ENCODE data around the genes CDHR1, CCSER2 and ADIRF.

- RRBS: no CpG with 5 or more reads among the region's 6 CpGs
Measured at GRCh38 chr10:80410097-80410730, 1.9 kb downstream of the PRXL2A start.

DNA sequence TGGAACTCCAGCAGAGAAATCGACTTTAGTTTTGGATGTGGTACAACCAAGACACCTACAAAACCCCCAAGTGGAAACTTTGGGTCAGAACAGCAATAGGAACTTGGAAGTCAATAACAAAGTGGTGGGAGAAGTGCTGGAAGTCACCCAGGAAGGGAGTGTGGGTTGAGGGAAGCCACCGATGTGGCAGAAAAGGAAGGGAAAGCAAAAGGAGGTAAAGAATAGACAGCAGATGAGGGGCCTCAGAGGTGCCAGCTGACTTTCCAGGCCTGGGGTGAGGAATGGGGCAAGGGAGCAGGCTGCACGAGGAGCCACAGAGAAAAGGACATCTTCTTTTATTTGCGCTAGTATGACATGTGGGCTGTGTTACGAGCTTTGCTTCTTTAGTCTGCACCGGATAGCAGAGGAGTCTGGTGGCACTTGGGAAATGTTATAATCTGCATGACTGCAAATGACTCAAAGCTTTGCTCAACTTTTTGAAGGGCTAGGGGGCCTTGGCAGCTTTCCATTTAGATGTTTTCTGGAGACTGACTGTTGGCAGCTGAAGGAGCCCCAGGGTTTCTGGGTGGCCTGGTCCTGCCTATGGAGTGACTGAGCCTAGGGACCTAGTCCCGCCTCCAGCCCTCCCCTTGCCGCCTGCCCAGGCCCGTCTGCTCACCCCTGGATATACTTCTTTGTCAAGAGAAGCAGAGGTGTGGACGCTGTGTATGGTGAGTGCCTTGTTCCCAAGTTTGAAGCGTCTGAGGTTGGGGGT is 5.0 kb downstream of the PRXL2A start:
- RRBS: no CpG with 5 or more reads among the region's 11 CpGs

GRCh38 chr10:80441623-80442061 is 12.5 kb upstream of the TSPAN14 start:
- RRBS: no CpG with 5 or more reads among the region's 6 CpGs

DNA sequence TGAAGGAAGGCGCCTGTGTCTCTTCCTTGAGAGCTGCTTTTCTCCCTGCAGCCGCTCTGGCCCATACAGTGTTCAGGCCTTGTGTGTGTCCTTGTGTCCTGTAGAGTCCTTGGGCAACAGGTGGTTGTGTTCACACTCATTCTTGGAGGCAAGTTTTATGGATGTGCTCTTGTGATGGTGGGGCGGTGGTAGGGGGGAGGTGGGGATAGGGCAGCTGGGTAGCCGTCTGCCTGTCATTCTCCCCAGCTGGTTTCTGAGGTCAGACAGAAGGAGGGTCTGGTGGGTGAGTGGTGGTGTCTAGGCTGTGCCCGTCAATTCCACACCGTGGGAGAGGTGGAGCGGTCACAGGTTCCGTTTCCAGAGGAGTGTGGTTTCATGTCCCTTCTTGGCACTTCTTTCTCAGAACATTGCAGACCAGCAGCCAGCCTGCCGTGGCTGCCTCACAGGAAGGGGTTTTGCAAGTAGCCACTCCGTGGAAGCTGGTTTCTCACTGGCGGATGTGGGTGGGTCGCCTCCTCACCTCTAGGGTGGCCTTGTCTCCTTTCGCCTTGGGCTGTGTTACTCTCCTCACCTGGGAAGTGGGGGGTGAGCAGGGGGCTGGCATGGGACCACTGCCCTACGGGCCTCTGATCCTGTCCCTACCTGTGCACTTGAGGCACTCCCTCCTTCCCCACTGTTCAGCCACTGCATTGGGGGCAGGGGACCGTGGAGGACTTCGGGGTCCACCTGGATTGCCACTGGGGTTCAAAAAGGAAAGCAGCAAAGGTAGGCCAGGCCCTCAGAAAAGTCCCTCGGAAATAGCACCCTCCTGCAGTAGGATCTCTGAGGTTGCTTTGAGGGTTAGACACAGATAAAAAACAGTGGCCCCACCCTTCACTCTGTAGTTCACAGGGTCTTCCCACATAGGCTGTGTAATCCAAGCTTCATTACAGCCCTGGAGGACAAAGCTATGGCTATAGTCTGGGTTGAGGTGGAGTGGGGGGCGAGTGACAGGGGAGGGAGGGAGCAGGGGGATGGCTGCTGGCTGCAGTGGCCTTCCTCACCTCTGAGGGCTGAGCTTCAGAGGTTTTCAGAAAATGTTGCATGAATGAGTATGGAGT is 33.8 kb downstream of the TSPAN14 start:
- RRBS: no CpG with 5 or more reads among the region's 18 CpGs

DNA sequence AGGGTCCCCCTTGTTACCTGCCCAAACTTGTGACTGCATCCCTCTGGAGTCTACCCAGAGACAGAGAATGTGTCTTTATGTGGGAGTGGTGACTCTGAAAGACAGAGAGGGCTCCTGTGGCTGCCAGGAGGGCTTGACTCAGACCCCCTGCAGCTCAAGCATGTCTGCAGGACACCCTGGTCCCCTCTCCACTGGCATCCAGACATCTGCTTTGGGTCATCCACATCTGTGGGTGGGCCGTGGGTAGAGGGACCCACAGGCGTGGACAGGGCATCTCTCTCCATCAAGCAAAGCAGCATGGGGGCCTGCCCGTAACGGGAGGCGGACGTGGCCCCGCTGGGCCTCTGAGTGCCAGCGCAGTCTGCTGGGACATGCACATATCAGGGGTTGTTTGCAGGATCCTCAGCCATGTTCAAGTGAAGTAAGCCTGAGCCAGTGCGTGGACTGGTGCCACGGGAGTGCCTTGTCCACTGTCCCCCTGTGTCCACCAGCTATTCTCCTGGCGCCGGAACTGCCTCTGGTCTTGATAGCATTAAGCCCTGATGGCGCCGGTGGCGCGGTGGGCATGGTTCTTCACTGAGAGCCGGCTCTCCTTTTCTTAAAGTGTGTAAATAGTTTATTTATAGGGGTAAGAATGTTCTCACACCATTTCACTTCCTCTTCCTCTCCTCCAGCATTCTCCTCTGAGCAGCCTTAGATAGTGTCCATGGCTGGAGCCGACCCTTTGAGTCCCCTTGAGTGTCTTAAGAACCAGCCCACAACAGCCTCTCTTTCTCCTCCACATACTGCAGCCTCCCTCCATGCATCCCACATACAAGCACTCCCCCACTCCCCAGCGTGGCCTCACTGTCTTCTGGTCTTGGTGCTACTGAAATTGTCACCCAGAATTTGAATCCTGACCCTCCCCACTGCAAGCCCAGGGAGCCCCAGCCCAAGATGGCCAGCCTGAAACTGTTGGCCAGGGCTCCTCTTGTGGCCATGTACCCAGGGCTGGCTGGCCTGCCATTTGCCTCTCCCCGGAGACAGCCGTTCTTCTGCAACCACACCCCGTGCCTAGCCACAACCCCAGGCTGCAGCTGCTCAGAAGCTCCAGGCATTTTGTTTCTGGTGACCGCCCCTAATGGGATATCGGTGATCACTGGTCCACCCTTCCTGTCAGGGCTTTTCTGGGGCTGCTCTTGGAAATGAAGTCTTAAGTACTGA is 19.2 kb upstream of the SH2D4B start:
- RRBS: 91% methylated on average over 3 of the region's 24 CpGs

- RRBS: no CpG with 5 or more reads among the region's 4 CpGs
Measured at GRCh38 chr10:80545402-80545799, 7.7 kb downstream of the SH2D4B start.

- RRBS: no CpG with 5 or more reads among the region's 5 CpGs
Measured at GRCh38 chr10:80818527-80818937, 280.8 kb downstream of the SH2D4B start.

DNA sequence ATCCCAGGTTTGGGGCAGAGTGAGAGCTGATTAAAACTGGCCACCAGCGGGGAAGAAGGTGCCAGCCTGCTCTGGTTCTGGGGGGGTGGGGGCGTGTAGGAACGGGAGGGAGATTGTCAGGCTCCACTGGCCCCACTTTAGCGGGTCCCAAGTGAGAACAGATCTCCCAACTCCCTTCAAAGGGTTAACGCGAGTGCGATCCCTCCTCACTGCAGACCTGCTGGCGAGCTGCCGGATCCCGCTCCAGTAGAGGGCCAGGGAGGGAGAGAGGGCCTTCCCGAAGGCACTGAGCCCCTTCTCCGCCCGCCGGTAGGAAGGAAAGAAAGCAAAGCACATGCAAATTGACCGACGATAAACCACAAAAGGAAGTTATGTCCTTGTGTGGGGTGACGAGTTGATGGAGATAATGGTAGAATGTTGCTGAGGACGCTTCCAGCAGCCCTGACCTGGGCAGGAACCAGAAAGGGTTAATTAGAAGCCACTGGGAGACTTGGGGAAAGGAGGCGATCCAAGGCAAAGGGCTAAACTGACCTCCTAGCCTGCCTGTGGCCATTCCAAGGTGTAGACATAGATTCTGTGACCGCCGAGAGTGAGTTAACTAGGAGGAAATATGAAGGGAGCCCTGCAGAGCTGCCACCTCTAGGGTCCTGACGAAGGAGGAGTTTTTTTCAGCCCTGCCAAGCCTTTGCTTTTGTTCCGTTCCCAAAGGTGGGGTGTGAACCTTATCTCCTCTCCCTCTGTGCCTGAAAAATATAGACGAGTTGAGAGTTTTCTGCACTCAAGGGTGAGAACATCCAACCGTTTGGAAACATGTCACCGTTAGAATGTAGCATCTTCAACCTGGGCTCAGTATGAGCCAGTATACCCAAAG is 1.5 kb downstream of the NRG3 start:
- RRBS: 7% methylated on average over 6 of the region's 26 CpGs

DNA sequence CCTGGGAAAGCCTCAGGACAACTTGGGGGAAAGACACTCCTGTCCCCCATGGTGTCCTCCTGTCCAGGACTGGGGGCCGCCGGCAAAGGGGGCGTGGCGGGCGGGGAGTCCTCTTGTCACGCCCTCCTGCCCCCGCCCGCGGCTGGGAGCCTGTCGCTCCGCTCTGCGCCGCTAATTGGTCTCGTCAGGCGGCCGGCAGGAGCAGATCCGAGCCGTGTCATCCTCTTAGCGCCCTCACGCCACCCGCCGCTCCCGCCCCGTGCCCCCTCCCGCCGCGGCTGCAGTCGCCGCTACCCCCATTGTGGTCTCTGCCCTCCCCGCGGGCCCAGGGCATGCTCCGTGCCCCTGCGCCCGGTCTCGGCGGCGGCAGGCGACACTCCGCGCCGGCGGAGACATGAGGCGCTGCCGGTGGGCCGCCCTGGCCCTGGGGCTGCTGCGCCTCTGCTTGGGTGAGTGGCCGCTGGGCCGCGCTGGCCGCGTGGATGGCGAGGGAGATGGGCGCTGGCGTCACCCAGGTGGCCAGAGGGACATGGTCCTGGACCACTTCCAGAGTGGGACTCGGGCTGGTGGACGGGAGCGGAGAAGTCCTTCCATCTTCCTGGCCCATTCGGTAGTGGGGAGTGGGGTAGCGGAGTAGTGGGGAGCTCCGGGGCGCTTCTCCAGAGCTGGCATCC is at the start of gene CDHR1:
CDHR1 (plus strand) TSS at position 171 of the 674 bp plus-strand sequence.
- RRBS: 10% methylated on average over 2 of the region's 61 CpGs

- RRBS: 4% methylated on average over 20 of the region's 103 CpGs
Measured at GRCh38 chr10:84328450-84329344, at the start of gene CCSER2. TSS of gene CCSER2 (plus strand) at chr10:84328589.

GRCh38 chr10:84837441-84837857 is 509.1 kb downstream of the CCSER2 start:
- RRBS: no CpG with 5 or more reads among the region's 3 CpGs

DNA sequence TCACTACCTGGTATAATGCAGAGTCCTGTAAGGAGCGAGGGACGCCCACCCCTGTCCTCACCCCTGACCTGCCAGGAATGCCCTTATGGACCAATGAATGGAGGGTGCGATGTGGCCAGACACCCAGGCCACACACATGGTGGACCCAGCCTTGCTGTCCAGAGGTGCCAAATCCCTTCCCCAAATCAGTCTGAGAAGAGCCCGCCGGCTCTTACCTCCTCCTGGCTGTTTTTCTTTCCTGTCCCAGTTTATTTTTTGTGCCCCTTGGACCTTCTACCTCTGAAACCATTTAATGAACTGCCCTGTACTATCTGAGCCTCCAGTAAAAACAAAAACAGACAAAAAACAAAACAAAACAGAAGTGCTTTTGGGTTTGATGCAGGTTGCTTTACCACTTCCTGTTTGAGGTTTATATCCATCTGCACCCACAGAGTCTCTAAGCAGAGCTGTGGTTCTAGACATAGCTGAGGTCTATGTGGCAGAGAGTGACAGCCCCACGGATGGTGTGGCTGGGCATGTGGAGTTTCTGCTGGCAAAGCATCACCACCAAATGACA is 754.4 kb downstream of the GRID1 start:
- RRBS: no CpG with 5 or more reads among the region's 6 CpGs

DNA sequence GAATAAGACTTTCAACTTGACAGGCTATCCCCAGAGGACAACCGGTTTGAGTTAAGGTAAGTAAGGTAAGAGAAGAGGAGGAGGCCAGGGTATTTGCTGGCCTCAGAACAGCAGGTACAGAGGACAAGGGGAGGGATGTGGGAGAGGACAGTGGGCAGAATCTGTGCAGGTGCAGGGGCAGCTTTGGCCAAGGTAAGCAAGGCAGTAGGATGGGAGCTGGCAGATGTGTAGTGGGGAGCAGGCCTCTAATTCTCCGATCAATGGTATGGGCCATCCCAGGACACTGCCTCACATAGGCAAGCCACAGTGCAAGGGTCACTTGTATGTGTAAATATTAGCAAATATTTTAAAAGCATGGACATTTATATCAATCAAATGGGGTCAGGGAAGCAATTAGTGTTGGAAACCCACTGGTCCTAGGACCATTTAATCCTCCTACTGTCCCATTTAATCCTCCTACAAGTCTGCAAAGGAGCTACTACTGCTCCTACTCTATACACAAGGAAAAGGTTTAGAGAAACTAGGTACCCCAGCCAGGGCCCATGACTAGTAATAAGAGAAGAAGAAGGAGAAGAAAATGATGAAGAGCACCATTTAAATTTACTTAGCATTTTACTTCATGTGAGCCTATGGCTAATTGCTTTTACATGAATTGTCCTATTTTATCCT is 373.4 kb downstream of the GRID1 start:
- RRBS: no CpG with 5 or more reads among the region's 2 CpGs

DNA sequence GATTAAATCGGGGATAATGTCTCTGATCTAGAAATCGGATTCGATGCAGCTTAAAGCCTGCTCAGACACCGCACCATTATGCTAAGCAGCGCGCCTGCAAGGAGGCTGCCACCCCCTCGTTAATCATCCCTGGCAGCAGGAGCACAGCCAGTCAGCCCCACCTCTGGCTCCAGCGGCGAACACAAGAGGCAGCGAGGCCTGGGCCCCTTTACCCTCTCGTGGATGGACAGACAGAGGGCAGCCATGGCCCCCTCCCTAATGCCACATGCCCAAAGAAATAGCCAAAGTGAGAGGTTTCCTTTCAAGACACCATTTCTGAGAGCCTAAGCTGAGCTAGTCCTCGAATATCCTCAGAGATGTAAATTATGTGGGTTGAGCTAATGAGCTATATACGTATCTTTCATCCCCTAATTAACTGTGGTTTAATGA is 122.1 kb downstream of the GRID1 start:
- RRBS: no CpG with 5 or more reads among the region's 13 CpGs

- RRBS: no CpG with 5 or more reads among the region's 10 CpGs
Measured at GRCh38 chr10:86676422-86676997, 8.2 kb downstream of the LDB3 start.

DNA sequence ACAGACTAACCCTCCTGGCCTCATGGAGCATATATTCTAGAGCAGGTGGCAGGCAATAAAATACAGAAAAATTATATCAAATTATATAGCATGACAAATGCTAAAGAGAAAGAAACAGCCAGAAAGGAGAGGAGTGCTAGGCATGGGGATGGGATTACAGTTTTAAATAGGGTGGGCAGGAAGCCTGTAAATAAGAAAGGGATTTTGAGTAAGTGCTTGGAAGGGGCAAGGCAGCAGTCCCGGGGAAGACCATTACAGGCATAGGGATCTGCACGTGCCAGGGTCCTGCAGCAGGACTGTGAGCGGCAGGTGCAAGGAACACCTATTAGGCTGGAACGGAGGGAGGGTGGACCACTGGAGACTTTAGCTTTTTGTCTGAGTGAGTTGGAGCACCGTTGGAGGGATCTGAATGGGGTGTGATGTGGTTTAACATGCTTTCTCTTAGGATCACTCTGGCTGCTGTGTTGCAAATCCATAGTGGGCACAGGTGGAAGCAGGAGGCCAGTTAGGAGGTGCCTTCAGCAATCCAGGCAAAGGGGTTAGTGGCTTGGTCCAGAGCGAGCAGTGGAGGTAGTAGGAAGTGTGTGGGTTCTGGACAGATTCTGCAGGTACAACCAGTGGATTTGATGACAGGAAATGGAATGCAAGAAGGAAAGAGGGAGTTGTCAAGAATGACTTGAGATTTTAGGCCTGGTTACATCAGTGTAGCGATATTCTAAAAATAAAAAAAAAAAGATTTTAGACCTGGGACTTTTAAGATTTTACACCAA is 95.2 kb downstream of the MMRN2 start:
- RRBS: no CpG with 5 or more reads among the region's 7 CpGs

DNA sequence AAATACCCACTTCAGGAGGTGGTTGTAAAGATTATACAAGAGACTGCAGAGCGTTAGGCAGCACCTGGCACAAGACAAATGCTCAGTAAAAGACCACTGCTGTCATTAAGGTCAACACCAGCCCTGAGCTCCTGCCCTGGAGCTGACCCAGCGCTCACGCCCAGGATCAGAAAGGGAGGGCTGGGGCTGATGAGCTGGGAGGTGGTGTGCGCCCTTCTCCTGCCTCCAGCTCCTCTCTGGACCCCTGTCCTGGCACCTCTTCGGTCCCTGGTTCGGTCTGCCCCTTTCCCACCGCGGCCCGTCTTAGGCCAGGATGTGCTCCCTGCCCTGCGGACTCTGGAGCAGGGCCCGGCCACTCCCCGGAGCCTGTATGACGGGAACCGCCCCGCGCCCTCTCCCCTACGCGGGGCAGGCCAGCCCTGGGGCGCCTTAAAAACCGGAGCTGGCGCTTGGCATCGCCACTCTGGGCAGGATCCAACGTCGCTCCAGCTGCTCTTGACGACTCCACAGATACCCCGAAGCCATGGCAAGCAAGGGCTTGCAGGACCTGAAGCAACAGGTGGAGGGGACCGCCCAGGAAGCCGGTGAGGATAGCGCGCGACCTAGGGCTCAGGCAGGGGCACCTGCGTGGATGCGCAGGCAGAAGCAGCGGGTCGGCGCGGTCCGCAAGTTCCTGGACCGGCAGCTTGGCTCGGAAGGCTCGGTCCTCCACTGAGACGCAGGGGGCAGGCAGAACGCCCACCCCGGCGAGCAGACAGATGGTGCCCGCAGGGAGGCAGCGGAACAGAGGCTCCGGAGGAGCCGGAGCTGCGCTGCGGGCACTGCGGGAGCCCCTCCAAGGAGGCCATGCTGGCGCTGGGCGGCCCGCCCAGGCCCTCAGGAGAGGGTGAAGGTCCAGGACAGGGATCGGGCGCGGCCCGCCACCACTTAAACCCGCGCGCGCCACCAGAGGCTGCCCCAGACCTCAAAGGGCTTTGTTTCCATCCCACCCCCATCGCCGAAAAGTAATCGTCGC is at the start of gene ADIRF:
ADIRF (plus strand) TSS at position 461 of the 1,015 bp plus-strand sequence.
- RRBS: 44% methylated on average over 27 of the region's 67 CpGs

- RRBS: no CpG with 5 or more reads among the region's 12 CpGs
Measured at GRCh38 chr10:86972733-86973439, 4.6 kb downstream of the ADIRF start.

DNA sequence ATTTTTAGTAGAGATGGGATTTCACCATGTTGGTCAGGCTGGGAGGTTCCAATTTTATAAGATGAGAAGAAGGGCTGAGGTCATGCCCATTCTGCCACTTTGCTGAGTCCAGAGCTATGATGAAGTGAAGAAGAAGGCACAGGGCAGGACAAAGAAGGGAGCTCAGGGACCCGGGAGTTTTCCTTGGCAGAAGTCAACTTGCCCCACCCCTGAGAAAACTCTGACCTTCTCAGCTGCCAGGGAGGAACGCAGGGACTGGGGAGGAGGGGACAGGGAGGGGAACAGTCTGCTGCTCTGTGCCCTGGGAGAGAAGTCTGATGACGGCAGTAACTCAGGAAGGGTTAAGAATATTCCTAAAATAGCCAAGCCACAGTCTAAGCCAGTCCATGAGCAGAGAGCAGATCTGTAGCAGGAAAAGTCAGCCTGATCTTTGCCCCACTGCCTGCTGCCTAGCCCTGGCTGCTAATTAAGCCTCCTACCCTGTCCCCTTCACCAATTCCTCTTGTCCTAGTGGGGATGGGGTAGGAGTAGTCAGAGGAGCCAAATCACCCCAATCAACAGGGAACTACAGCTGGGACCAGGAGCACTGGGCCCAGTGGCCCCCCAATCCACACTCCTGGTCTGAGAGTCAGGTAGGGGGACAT is 11.8 kb downstream of the ADIRF start:
- RRBS: no CpG with 5 or more reads among the region's 3 CpGs

Data from islet of Langerhans (tissue), 1 donor.